Skin of body (tissue), 2 donors: ENCODE results near the gene SVOP.

DNA sequence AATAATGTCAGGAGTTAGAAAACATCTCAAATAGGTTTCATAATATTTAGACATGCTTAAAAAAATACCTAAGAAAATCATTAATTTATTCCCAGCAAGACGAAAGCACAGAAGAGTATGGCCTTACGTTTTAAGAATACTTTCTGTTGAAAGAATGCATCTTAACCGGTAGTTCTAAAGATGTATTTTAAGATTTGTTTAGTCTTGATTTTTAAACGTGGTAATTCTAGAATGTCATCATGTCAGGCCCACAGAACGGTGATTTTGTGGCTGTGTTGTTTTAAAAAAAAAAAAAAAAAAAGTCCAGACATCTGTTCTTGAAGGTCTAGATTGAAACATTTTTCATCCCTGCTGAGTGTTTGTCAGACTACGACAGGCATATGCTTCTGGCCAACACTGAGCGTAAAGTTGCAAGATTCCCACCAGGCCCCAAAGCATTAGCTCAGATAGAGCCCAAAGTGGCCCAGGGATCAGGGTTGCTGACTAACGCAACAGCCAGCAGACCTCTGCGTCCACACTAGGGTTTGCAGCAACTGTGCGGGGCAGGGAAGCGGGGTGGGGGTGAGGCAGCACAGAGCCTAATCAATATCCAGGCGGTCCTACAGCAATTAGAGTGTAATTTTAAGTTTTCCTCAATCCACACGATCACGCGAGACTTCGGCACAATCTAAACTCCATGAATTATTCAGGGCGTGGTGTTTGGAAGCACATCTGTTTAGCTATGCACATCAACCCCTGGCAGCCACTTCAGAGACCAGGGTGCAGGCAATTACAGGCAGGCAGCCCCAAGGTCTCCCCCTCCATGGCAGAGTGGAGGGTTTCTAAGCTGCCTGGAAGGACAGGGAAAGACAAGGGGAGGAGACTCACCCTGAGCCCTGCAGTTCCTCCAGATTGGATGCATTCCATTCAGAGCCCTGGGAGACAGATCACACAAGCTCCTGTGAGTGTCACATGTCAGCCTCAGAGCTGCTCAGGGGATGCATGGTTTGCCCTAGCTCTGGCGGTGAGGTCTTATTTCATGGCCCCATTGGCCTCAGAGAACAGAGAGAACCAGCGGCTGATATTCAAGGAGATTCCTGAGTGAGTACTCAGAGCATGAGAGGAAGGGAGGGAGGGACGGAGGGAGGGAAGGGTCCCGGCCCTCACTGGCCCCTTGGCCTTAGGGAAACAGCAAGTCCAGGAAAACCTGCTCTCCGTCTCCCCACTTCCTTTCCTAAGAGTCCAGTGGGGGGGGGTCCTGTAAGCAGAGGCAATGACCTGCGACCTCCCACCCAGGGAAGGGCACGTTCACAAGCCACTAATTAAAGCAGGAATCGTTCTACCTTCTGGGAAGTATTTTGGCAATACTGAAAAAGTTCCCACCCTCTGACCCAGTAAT lies 55.4 kb downstream of the SSH1 start:
- RAMPAGE, long total RNA: no peak

DNA sequence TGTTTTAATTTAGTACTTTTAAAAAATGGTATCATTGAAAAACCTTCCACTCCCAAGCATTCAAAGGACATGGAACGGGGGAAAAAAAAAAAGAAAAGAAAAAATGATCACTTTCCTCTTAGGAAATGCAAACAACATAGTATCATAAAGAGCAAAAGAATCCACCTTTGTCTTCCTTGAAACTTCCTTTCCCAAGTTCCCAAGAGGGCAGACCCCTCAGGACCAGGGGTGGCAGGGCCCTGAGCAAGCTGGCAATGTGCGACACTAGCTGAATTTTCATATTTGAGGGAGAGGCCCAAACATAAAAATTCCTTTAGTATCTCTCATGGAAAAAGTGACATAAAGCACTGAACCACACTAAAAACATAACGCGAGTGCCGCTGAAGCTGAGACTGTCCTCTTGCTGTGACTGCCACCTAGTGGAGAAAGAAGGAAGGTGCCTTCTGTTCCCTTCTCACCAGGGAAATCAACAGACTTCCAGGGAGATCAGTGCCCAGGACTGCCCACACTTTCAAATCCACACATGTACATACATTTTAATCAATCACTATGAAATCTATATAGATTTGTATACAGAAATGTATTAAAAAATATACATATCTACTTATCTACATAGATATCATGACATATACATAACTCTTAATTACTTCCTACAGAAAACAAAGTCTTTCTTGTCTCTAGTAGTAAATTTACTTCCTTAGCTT lies 53.9 kb downstream of the SSH1 start:
- RAMPAGE, long total RNA: no peak

- RAMPAGE, long total RNA: no peak
Observed at GRCh38 chr12:108804316-108805203, 52.8 kb downstream of the SSH1 start.

DNA sequence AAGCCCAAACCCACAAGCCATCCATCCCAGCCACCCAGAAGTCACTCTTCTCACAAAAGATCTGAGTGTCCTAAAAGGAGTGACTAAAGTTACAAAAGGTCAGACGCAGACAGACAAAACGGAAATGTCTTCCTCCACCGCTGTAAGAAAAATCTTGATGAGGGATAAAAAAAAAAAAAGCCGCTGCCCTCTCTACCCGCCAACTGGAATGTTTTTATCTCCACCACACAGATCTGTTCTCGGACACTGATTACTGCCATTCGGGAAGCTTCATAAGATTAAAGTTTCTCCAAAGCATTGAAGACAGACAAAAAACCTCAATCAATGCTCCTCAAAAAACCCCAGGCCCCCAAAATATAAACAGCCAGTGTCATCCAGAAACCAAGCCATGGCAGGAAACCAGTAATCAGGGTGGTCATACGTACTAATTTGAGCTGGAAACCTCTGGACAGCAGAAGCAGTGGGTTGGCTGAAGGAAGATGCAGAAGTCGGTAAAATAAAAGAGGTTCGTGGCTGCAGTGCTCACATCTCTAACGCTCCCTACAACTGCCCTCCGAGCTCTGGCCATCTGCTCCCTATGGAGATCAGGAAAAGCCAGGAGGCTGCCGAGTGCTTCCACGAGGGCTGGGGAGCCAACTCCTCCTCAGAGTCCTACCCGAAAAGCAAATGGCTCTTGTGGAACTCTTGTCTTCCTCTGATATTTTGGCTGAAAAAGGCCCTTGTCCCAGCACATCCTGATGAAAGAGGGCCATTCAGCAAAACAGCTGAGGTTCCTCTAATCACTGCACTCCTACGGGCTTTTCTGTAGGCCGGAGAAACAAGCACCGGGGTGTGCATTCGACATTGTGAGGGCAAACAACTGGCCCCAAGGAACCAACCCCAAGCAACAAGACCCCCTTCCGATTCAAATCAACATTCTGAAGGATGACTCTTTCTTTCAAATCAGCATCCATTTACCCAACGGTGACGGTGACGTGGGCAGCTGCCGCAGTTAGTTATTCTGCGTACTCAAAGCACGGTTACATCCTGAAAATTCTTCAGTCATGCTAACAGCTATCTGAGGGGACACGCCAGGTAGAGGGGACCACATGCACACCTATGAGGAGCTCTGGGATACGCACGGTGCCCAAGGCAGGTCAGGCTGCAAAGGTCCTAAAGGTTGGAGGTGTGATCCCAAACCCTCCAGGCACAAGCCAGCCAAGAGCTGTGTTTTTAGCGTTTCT lies 30.1 kb downstream of the SSH1 start:
- RAMPAGE, long total RNA: no peak

DNA sequence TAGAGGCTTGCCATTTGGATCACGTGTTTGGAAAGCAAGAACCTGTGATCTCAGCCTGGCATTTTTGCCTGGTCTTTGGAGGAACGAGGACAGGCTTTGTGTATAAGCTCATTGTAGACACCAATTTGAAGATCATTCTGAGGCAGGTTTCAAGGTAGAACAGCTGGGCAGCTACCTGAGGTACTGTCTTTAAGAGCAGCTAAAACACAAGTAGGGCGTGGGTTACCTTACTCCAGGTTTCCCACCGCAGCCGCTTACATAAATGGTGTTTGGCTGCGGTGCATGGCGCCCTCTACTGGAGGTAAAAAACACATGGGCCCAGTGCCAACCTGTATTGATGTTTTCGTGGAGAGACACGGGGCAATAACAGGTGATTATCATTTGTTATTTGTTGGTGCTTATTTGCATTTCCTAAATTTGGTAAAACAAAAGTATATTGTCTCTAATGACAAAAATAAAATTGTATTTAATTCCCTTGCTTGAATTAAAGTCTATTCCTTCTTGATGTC lies 69.8 kb downstream of the SVOP start:
- RAMPAGE, long total RNA: no peak

GRCh38 chr12:109020574-109021439 lies at the start of gene SVOP:
SVOP (minus strand) TSS chr12:109021068.
- RAMPAGE, long total RNA: no peak

GRCh38 chr12:109099244-109099762 lies 1.9 kb downstream of the UNG start:
- RAMPAGE, long total RNA: no peak

DNA sequence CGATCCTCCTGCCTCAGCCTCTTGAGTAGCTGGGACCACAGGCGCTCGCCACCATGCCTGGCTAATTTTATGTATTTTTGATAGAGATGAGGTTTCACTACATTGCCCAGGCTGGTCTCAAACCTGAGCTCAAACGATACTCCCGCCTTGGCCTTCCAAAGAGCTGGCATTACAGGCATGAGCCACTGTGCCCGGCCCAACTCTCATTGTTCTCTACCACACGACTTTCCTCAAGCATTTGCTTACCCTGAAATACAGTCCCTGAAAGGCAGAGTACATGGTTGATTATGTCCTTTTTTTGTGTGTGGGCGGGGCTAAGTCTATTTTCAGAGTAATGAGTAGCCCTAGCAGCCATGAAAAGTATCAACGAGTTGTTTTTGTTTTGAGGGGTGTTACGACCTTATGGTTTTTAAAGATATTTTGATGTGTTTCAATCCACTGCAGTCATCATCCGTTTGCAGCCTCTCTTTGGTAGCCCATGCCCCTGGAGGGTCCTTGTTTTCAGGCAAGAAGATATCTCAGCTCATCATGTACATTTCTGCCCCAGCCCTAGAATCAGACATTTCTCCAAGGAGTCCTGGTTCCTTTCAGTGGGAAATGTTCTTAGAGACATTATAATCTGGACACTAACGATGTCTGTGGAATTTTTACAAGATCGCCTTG lies 8.6 kb downstream of the ACACB start:
- RAMPAGE, long total RNA: no peak

DNA sequence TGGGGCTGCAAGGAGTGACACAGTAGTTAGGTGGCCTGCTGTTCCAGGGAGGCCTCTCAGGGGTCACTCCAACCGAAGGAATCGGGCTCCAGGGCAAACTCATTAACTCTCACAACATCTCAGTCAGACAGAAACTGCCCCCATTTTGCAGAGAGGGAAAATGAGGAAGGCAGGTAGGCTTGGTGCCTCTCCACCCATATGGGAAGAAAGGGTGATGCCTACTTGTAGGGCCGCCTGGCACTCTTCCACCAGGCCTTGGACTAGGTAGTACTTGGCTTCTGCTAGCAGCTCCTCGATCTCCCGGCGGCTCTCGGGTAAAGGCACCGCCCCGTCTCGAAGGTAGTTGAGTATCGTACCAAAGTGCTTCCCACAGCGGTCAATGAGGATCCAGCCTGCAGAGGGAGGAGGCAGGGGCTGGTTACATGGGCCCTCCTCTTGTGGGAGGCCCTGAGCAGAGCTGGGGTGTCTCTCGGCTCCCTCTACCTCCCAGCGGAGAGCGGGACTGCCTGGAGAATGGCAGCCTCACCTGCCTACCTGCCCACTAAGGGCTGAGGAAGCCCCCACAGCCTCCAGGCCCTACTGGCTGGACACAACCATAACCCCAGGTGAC lies 16.6 kb downstream of the KCTD10 start:
- RAMPAGE, long total RNA: no peak

DNA sequence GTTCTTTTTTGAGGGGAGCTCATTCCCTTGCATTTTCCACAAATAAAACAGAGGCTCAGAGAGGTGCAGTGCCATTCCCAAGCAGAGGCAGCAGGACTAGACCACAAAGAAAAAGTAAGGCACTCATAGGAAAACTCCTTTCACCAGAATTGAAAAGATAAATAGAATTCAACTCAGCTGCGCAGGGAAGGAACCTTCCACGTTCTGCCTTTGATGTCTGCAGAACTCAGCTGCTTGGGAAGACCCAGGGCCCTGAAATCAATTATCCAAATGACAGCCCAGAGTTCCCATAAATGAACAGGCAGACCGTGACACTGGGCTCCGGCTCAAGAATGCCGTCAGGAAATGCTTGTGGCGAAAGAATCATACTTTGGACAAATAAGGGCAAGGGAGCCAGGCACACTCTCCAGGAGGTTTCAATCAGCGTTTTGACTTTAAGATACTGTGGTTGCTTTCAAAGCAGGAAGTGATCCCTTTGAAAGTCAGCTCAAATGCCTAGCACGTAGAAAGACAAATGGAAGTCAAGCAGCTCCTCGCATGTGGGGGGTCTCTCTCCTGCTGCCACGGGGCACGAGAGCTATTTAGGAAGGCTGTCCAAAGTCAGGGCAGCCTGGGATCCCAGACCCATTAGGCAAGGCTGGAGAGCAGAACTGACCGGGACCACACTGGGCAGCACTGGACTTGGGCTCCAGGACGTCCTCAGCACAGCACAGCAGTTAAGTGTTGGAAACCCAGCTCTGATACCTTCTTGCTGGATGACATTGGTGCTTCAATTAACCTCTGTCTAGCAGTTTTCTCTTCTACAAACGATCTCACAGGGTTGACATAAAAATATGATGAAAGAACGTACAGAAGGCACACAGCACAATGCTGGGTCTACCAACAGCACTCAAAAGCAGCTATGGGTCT lies 13.9 kb downstream of the KCTD10 start:
- RAMPAGE, long total RNA: no peak

- RAMPAGE, long total RNA: no peak
Observed at GRCh38 chr12:109510129-109510657, 32.8 kb downstream of the UBE3B start.

- RAMPAGE, long total RNA: no peak
Observed at GRCh38 chr12:109520822-109521799, 43.7 kb downstream of the UBE3B start.

DNA sequence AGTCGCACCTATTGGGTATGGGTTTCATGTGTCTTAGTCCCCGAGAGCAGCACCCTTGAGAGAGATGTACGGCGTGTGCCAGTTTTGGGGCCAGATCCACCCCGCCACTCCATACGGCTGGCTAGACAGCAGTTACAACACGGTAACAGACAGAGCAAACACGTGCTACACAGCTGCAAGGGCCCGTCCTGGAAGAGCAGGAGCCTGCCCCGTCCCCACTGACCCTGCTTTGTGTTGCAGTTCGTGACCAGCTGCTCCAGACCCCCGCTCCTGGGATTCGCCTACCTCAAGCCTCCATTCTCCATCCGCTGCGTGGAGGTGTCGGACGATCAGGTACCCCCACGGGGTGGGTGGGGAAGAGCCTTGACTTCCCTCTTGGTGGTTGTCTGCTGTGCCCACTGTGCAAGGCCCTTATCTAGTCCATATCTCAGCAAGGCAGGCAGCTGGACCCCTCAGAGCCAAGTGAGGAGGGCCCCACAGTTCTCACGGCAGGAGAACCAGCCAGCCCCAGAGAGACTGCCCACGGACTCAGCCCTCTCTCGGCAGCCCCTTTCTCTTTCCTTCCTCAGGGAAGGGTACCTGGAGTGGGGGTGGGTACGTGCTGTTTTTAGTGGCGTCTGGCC lies 40.0 kb downstream of the MMAB start:
- RAMPAGE, long total RNA: no peak

- RAMPAGE, long total RNA: no peak
Observed at GRCh38 chr12:109534288-109534825, 38.9 kb downstream of the MMAB start.

DNA sequence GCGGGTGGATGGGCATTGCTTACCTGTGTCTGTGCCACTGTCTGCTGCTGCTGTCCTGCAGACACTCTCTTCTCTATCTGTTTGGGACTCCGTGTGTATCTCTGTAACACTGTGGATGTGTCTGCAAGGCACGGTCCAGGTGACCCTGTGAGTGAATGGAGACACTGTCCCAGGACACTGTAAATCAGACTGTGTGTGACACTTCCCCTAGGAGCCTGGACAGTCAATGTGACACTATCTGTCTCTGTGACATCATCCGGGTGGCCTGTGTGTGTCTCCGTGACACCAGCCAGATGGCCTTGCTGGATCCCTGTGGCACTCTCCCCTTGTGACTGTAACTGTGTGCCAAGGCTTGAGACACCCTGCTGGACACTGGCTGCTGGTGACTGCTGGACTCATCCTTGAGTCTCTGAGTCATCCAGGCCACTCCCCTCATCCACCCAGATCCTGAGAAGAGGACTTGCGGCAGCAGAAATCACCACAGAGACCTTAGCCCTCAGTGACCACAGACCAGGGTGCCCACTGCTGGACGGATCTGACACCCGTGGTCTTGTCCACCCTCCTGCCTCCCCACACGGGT lies 51.5 kb downstream of the MVK start:
- RAMPAGE, long total RNA: no peak

GRCh38 chr12:109744346-109744761 lies 30.7 kb downstream of the FAM222A start:
- RAMPAGE, long total RNA: no peak

DNA sequence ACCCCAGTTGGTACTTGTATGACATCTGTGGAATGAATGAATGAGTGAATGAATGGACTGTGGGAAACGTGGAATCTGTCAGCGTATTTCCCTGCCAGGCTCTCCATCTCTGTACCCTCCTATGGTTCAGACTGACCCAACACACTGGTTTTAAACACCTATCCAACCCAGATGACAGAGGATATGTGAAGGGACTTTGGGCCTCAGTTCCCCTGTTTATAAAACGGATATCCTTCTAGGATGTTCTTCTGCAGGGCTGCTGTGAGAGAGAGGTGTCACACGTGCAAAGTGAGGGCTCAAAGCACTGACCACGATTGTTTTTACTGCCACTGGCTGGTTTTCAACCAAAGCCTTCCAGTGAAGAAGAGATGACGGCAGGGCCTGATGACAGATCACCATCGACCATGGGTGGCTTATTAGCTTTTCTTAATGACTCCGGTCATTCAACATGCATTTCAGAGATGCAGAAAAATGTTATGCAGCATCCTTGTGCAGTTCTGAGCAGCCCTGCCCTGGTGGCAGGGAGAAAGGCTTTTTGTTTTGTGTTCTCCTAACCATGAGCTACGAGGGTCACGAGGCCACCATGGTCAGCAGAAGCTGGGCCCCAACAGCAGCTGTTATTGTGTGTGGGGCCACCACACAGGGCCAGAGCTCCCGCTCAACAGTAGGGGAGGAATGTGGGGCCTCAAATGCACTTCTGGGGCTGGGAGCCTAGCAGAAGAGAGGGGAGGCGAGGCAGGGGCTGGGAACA lies 16.7 kb downstream of the GLTP start:
- RAMPAGE, long total RNA: no peak

GRCh38 chr12:109877755-109878465 lies 2.4 kb downstream of the GLTP start:
- RAMPAGE, long total RNA: no peak

DNA sequence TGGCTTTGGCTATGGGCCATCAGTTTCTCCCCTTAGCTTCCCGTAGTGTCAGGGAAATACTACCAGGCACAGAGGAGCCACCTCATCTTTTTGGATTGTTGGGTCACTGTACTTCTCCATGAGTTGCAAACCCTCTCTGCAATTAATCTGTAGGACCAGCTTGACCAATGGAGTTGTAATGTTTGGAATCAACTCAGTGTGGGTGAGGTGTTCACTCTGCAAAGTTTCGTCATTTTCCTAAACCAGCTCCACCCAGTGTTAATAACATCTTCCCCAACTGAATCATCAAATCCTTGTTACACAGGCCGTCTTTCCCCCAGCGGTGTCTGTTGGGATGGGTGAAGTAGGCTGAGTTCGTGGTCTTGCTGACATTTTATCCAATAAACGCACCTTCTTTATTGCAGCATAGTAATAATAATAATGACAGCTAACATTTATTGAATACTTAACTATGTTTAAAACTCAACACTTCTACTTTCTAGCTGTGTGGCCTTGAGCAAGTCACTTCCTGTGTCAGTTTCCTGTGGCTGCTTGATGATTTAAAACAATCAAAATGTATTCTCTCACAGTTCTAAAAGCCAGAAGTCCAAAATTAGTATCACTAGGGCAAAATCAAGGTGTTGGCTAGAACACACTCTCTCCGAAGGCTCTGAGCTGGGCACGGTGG lies 8.1 kb upstream of the GLTP start:
- RAMPAGE, long total RNA: no peak

- RAMPAGE, long total RNA: no peak
Observed at GRCh38 chr12:109961133-109961840, 34.9 kb downstream of the GIT2 start.